Thoracic aorta endothelial cell (primary cell): Measurements from ENCODE around the genes CNOT6 and BTNL3.

DNA sequence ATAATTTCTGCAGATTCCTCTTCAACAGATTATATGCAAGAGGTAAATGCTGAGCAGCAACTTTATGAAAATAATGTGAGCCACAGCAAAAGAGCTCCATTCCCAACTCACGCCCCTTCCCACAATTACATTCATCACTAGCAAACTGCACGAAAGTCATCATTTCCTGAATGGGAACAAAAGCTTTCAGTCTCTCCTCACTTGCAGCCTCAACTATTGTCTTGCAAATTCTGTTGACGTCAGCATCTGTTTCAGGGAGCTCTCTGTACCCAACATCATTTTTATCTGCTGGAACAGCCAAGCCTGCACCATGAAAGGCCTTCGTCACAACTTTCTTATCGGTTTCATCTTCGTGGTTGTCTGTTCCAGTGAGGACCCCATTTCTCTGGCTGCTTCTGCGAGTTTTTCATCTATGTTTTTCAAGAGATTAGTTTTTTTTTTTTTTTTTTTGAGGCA is 14.2 kb upstream of the RNF130 start:
- CAGE, long polyA plus RNA = no peak

- CAGE, long polyA plus RNA = no peak
These were observed 22.1 kb upstream of the RNF130 start for GRCh38 chr5:180093655-180094113.

- CAGE, long polyA plus RNA = no peak
These were observed 38.9 kb downstream of the RASGEF1C start for GRCh38 chr5:180170021-180170681.

DNA sequence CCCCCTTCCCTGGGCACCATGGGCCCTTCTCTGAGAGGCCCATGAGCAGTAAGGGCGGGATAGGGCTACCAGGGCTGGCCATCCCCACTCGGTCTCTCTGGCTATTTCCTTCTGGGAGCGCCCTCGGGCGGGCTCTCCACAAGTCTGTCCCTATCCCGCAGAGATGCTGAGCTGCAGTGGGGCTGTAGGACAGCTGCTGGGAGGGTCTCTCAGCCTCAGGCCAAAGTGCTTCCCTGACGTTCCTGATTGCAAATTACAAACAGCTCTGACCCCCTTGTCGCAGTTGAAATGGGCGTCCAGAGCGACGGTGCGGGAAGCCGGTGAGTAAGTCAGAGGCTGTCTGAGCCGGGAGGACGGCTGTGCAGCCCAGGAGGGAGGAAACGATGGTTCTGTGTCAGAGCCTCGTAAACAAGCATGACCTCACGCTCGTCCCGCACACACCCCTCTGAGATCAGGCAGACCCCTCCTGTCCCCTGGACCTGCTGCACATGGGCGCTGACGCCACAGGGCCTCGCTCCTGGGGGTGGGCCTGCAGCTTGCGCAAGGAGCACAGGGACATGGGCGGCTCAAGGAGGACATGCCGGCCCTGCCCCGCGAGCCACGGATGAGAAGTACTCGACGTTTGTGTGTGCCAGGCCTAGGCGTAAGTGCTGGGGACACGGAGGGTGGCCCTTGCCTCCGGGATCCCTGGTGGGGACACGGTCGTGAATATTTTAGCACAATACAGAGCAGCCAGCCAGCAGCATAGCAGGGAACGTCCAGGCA is 36.4 kb upstream of the GFPT2 start:
- CAGE, long polyA plus RNA = no peak

- CAGE, long polyA plus RNA = no peak
These were observed at the start of gene CNOT6 for GRCh38 chr5:180494287-180495417. Gene CNOT6, plus strand, starts transcription at chr5:180494379.

GRCh38 chr5:180618512-180619483 is 27.5 kb upstream of the SCGB3A1 start:
- CAGE, long polyA plus RNA = no peak

DNA sequence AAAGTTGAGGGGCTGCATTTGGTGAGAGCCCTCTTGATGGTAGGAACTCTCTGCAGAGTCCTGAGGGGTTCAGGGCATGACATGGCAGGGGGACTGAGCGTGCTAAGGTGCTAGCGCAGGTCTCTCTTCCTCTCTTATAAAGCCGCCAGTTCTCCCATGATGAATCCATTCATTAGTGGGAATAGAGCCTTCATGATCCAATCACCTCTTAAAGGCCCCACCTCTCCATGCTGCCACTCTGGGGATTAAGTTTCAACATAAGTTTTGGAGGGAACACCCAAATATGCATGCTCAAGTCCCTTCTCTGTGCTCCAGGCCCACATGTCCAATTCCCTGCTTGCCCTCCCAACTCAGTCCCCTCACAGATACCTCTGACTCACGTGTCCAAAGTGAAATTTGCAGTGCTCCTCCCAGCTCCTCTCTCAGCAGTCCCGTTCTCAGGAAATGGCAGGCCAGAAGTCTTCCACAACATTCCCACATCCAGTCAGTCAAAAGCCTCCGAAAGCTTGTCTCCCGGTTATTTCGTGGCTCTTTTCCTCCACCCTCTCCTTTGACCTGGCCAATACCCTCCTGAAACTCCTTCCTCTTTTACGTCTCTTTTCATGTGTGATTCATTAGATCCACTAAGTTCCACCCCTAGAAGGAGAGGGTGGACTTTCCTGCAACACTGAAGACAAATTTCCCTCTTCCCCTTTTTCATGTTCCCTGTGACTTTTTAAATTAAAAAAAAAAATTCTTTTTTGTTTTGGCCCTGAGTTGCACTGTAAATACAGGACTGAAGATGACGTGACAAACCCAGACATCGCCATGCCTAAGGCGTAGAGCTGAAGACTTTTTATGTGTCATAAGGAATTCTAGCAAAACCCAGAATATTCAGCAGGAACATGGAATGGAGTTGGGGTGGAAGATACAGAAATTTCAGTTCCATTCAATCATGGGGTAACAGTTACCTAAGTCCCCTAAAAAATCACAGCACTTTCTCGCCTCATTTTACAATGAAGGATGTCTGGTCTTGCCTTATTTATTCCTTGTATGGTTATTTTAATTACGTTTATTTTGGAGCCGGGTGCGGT is 12.8 kb upstream of the MGAT1 start:
- CAGE, long polyA plus RNA = no peak

DNA sequence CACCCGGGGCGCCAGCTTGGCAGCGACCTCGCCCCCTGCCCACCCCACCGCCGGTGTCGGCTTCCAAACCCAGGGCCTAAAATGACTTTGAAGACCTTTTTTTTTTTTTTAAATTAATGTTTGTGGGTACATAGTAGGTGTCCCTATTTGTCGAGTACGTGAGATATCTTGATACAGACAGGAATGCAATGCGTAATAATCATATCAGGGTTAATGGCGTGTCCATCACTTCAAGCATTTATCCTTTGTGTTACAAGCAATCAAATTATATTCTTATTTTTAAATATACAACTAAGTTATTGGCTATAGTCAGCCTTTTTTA is 689 bp upstream of the ZFP62 start:
- CAGE, long polyA plus RNA = no peak

DNA sequence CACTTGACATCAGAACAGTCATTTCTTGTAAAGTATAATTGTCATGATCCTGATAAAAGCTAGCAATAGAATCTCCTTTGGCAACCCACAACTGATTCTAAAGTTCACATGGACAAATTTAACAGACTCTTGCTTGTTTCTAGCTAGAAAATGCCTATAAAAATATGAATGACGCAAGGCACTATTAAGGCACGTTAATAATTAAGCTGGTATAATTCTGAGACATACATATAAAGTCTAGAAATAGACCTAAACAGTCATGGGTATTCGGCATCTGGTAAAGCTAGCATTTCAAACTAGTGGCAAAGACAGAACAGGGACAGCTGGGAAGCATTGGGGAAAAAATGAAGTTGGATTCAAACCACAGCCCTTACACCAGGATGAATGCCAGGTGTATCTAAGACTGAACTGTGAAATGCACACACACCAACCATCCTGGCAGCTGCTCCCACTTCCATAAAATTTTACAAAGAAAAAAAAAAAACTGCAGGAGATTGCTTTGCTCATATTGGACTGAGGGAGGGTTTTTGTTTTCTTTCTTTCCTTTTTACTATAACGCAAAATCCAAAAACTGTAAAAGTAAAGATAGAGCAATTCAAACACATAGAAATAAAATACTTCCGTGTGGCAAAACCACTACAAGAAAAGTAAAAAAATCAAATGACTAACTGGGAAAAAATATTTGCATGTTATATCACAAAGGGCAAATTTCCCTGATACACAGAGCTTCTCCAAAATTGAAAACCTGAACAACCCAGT is 5.3 kb upstream of the ZFP62 start:
- CAGE, long polyA plus RNA = no peak

GRCh38 chr5:180988622-180989158 is at the start of gene BTNL3:
Gene BTNL3, plus strand, starts transcription at chr5:180988846.
- CAGE, long polyA plus RNA = no peak

DNA sequence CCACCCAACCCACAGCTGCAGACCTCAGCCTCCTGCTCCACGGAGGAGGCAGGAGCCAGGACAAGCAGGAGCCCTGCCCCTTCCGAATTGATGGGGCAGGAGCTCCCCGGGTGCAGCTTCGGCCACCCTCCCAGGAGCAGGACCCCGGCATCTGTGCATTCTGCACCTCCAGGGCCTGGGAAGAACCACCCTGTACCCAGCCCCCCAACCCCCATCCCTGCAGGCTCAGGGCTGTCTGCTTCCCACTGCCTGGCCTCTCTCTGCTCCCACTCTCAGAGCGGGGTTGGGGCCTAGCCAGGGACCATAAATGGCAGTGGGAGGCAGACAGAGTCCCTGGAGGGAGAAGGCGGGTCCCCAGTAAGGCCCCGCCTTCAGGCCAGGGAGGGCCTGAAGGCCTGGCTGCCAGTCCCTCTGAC is 2.9 kb upstream of the BTNL9 start:
- CAGE, long polyA plus RNA = no peak

- CAGE, long polyA plus RNA = no peak
These were observed 2.5 kb upstream of the BTNL9 start for GRCh38 chr5:181037585-181037974.

- CAGE, long polyA plus RNA = no peak
These were observed 2.4 kb downstream of the BTNL9 start for GRCh38 chr5:181042148-181043102.

DNA sequence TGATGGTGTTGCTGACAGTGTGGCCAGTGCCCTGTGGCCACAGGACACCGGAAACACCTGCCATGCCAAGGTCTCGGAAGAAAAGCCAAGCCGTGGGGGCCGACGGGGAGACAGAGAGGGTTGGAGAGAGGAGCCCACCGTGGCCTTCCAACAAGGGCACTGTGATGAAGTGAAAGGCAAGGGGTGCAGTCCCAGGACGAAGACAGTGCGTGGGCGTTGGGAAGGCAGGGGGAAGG is 4.1 kb downstream of the BTNL9 start:
- CAGE, long polyA plus RNA = no peak

DNA sequence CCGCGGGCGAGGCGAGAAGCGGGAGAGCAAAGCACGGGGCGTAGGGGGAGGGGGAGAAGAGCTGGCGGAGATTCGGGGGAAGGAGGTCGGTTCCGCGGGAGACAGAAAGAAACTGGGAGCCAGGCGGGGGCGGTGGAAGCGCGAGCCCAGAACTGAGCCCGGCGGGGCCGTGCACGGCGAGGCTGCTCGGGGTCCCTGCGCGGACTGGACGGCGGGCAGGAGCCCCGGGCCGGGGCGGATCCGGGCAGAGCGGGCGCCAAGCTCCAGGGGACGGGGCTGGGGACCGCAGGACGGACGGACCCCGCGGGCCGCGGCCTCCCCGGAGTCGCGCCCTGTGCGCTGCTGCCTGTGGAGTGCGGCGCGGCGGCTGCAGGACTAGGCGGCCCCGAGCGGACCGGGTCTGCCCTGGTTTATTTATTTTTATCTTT is 29.8 kb downstream of the OR2V1 start:
- CAGE, long polyA plus RNA = no peak

DNA sequence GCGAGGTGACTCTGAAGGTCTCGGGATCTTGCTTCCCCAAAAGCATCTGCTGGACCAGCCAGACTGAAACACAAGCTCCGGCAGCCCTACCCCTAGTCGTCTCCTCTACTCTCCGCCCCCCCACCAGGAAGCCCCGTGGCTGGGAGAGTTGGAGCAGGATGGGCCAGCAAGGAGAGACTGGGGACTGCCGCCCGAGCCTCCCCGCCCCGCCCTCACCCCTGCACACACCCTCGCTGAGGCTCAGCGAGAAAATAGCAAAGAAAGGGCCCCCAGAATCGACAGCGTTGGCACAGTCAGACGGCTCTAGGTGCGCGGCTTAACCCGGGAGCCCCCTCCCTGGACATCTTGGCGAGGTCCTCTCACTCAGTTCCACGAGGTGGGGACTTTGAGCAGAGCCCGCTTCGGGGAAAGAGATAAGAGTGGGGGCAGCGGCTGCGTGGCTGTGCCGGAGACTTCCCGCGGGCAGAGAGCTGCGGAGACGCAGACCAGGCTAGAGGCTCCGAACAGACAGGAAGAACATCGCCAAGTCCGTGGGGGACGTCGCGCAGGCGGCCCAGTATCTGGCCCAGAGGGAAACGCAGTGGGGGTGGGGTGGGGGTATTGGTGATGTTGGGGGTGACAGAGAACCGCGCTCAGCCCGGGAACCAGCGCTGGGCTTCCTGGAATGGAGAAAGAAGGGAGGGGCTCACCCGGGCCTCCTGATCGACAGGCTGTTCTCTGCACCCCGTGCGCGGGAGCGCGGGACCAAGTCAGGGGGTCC is 1.0 kb downstream of the TRIM7 start:
- CAGE, long polyA plus RNA = no peak

DNA sequence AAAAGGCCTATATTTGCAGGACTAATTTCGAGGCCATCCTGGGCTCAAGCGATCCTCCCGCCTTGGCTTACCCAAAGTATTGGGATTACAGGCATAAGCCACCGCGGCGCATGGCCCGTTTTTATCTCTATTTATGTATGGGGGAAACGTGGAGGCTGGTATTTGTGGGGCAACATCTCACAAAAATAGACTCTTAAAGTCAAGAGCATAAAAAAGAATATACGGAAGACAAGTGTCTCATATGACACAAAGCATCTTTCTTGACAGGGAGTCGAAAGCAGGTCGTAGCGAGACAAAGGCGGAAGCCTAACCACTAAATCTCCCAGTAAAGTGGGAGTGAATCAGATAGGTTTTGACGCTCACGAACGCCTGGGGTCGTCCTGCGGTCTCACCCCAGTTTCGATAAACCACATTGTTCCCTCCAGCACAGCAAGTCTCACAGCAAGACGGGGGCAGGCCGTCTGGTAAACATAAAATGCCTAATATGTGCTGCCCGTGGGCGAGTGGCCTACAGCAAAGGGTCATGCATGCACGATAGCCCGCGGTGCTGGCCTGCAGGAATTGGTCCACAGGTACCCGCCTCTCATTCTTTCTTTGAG is 1.8 kb upstream of the TRIM41 start:
- CAGE, long polyA plus RNA = no peak

- CAGE, long polyA plus RNA = no peak
These were observed 10.3 kb downstream of the RACK1 start for GRCh38 chr5:181233318-181233919.